ENCODE measurements around a stretch of chr1.

GRCh38 chr1:171744877-171745546 is 3.1 kb upstream of the VAMP4 start:
- PRO-cap: no peak
- RRBS, 2 experiments: no CpG with 5 or more reads among the region's 10 CpGs

DNA sequence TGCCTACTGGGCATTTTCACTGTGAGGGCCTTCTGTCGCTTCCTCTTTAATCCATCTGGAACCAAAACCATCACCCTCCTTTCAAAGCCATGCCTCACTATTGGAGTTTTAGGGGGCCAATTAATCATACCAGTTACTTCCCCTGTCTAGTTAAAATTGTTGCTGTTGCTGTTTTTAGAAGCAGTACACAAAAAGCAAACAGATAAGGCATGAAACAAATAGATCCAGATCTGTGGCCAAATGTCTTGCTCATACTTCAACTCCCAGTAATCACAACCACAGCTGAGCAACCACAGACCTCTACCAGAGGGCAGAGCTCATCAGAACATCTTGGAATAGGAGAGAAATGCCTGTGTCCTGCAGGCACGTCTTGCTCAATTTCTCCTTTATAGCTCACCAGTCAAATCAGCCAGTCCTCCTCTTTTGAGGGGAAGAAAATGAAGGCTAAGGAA is 133.8 kb upstream of the C1orf105 start:
- PRO-cap: no peak
- RRBS, 2 experiments: no CpG with 5 or more reads among the region's 2 CpGs

DNA sequence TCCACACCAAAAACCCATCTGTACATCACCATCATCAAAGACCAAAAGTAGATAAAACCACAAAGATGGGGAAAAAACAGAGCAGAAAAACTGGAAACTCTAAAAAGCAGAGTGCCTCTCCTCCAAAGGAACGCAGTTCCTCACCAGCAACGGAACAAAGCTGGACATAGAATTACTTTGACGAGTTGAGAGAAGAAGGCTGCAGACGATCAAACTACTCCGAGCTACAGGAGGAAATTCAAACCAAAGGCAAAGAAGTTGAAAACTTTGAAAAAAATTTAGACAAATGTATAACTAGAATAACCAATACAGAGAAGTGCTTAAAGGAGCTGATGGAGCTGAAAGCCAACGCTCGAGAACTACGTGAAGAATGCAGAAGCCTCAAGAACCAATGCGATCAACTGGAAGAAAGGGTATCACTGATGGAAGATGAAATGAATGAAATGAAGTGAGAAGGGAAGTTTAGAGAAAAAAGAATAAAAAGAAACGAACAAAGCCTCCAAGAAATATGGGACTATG is 105.2 kb upstream of the C1orf105 start:
- PRO-cap: no peak
- RRBS, 2 experiments: no CpG with 5 or more reads among the region's 10 CpGs

- PRO-cap: no peak
- RRBS, 2 experiments: no CpG with 5 or more reads among the region's 5 CpGs
Measured at GRCh38 chr1:172394012-172394963, 26.2 kb upstream of the C1orf105 start.

DNA sequence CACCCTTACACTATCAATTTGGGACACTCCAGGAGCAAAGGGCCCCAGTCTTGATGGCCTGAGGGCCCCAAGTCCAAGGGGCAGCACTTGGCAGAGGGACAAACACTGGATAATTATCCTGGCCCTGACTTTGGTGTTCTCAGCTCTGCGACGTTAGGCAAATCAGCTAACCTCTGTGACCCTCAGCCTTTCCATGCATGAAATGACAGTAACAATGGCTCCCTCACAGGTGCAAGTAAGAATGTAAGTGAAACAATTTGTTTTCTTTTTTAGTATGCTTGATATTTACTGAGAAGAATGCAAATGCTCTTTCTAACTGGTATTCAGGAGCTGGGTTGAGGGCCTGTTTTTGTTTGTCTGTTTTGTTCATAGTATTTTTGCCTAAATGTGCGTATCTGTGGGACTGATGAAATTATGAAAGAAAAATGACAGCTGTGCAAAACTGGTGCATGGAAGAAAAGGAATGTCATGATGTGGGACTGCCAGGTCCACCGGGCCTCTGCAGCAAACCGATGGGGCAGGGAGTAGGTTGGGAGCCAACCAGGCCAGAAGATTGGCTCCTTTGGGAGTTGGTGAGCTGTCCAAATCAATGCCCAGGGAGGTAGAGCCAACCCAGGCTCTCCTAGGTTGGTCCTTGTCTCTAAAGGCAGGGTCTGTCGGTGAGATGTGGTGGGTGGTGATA is 61.5 kb upstream of the PRDX6 start:
- PRO-cap: no peak
- RRBS, 2 experiments: no CpG with 5 or more reads among the region's 6 CpGs

DNA sequence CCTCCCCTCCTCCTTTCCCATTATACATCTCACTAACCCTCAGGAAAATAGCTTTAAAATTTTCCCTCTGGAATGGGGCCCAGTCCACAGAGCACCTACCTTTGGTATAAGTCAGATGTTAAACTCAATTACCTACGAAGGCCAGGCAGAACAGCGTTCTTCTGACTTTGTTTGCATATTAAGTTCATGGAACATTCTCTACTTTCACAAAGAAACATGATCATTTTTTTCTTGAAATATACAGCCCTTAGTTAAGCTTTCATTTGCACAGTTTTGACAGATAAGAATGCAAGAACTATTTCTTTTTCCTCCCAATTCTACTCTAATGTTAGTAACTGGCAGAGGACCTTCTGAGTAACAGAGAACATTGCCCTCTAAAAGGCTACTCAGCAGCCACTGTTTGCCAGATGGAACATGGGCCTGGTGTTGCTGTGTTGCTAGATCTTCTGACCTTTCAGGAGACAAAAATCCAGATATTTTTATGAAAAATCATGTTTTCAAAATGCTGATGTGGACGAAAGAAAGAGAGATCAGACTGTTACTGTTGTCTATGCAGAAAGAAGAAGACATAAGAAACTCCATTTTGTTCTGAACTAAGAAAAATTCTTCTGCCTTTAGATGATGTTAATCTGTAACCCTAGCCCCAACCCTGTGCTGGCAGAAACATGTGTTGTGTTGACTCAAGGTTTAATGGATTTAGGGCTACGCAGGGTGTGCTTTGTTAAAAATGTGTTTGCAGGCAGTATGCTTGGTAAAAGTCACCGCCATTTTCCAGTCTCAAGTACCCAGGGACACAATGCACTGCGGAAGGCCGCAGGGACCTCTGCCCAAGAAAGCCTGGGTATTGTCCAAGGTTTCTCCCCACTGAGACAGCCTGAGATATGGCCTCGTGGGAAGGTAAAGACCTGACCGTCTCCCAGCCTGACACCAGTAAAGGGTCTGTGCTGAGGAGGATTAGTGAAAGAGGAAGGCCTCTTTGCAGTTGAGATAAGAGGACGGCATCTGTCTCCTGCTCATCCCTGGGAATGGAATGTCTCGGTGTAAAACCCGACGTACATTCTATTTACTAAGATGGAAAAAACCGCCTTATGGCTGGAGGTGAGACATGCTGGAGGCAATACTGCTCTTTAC is 2.9 kb upstream of the PRDX6 start:
- PRO-cap: bidirectional peak, plus-strand start at position 961 of the sequence, minus-strand start at position 932 of the sequence
- RRBS, 2 experiments: no CpG with 5 or more reads among the region's 14 CpGs

- PRO-cap: no peak
- RRBS, 2 experiments: no CpG with 5 or more reads among the region's 5 CpGs
Measured at GRCh38 chr1:173526951-173527619, 50.0 kb downstream of the PRDX6 start.

GRCh38 chr1:173719801-173720738 is 5.3 kb downstream of the KLHL20 start:
- PRO-cap: no peak
- RRBS, 2 experiments: no CpG with 5 or more reads among the region's 4 CpGs

DNA sequence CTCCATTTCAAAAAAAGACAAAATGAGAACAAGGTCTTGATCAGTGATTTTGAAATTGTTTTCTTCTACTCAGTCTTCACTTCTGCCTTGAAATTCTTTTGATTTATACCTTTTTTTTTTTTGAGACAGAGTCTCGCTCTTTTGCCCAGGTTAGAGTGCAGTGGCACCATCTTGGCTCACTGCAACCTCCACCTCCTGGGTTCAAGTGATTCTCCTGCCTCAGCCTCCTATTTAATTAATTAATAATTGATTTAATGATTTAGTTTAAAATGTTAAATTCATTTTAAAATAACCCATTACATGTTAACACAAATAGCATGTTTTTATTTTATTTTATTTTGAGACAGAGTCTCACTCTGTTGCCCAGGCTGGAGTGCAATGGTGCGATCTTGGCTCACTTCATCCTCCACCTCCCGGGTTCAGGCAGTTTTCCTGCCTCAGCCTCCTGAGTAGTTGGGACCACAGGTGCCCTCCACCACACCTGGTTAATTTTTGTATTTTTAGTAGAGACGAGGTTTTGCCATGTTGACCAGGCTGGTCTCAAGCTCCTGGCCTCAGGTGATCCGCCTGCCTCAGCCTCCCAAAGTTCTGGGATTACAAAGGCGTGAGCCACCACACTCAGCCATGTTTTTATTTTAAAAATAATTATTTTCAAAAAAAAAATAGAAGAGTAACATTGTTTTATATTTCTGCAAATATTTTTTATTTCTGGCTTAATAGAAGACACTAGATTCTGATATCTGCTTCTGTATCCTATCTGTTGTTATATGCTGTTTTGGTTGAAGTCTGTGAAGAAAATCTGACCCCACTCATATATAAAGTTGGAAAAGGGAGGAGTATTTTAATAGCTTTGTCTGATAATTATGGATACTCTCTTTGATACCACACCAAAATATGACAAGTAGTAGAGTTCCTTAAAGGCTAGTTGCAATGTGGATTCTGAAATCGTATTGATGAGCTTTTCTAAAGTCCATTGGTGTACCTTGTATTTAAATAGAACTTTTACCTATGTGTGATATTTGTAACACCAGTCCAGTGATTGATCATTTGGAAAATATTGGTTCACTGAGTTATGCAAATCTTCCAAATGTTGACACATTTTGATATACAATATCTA is 8.5 kb upstream of the ZBTB37 start:
- PRO-cap: unidirectional peak, minus-strand start at position 490 of the sequence
- RRBS, 2 experiments: no CpG with 5 or more reads among the region's 7 CpGs

- PRO-cap: no peak
- RRBS, 2 experiments: no CpG with 5 or more reads among the region's 7 CpGs
Measured at GRCh38 chr1:173925895-173926234, 8.7 kb upstream of the SERPINC1 start.

- PRO-cap: no peak
- RRBS, 2 experiments: no CpG with 5 or more reads among the region's 6 CpGs
Measured at GRCh38 chr1:173946232-173946971, 29.3 kb upstream of the SERPINC1 start.

GRCh38 chr1:174166775-174167346 is 7.5 kb downstream of the RABGAP1L start:
- PRO-cap: no peak
- RRBS, 2 experiments: no CpG with 5 or more reads among the region's 4 CpGs

DNA sequence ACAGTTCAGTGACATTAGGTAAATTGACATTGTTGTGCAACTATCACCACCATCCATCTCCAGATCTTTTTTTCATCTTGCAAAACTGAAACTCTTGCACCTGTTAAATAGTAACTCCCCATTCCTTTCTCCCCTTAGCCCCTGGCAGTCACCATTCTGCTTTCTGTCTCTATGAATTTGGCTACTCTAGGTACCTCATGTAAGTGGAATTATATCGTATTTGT is 227.2 kb upstream of the CACYBP start:
- PRO-cap: no peak
- RRBS, 2 experiments: no CpG with 5 or more reads among the region's 1 CpG

GRCh38 chr1:174817439-174818327 is 182.1 kb upstream of the CACYBP start:
- PRO-cap: no peak
- RRBS, 2 experiments: no CpG with 5 or more reads among the region's 5 CpGs

- PRO-cap: no peak
- RRBS, 2 experiments: no CpG with 5 or more reads among the region's 4 CpGs
Measured at GRCh38 chr1:174818612-174819282, 181.0 kb upstream of the CACYBP start.

GRCh38 chr1:174820192-174820683 is 179.5 kb upstream of the CACYBP start:
- PRO-cap: no peak
- RRBS, 2 experiments: no CpG with 5 or more reads among the region's 3 CpGs

DNA sequence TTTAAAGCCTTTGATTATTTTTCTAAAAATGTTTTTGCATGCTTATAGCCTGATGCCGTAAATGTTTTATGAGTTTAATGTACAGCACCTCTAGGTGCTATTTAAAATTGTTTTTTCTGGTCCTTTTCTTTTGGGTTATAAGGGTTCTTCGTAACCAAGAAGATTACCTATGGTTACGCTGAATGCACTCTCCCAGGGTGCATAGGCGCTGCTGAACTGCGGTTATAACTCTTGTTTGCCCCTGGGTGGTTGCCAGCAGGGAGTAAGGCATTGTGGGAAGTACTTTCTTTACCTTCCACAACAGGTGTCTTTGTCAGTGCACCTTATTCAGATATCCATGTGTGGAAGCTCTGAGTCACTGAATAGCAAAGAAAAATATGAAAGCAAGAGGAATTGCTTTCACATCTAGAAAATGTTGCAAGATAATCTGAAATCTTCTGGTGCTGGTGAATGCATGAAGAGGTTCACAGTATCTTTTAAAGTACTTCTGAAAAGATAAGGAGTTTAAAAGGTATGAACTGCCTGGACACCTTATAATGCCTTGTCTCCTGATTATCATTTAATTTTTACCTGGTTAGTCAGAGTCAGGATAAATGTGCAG is 124.4 kb upstream of the CACYBP start:
- PRO-cap: no peak
- RRBS, 2 experiments: no CpG with 5 or more reads among the region's 5 CpGs

DNA sequence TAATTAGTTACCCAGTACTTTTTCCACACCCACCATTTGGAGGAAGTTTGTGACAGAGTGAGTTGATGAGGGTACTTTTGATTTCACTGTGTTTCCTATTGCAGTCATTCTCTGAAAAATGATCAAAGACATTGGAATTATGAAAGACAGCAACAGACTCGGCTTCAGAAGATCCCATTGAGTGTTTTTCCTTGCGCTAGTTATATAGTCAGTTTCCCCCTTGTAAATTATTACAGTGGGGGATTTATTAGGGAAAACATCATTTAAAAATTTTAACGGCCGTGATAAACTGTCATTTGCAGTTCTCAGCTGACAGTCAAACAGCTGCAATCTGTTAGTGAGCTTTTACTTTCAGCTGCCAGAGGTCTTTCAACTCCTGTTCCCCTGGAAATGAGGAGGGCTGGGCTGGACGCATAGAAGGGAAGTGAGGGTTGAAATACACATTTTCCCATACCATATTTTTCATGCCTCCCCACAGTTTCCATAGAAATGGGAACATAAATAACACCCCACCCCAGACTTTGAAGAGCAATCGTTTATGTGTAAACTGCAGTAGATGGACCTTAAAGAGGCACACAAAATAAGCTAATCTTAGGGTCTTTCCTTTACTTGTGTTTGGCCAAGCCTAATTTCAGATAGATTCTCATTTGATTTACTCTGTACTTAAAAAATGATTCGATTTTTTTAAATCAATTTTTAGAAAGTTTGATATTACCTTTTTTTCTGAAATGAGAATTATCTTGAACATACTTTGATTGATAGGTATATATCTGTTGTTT is 61.1 kb upstream of the CACYBP start:
- PRO-cap: no peak
- RRBS, 2 experiments: no CpG with 5 or more reads among the region's 7 CpGs

- PRO-cap: no peak
- RRBS, 2 experiments: no CpG with 5 or more reads among the region's 1 CpG
Measured at GRCh38 chr1:176112598-176113135, 94.4 kb downstream of the COP1 start.

DNA sequence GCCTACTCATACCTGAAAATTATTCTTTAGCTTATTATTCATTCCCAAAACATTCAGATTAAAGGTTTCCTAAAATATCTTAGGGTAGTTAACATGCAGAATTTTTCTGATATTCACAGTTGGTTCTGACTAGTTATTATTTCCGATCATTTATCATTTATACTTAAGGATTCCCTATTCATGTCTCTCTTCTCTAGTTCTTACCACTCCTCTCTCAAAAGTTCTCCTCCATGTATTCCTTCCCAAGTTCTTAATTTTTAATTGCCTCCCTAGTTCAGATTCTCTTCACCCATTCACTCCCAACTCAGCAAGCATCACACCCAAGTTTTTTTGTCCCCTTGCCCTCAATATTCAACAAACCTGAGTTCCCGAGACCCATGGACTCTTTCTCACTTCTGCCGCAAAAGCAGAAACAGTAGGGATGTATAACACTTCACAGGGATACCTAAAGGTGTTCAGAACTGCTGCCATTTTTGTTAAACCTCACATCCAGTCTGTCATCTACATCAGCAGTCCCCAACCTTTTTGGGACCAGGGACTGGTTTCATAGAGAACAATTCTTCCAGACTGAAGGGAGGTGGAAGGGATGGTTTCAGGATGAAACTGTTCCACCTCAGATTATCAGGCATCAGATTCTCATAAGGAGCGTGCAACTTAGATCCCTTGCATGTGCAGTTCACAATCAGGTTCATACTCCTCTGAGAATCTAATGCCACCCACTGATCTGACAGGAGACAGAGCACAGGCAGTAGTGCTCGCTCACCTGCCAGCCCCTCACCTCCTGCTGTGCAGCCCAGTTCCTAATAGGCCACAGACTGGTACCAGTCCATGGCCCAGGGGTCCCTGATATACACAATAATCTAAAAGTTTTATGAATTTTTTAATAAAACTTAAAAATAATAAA is 32.0 kb downstream of the COP1 start:
- PRO-cap: no peak
- RRBS, 2 experiments: no CpG with 5 or more reads among the region's 5 CpGs